Spleen (tissue), 7 donors: ENCODE measurements around the genes KRT28, KRT12, KRTAP4-8 and KRTAP16-1.

GRCh38 chr17:40149009-40149704, 8.8 kb downstream of the CASC3 start:
- PRO-cap, 4 experiments = no peak in any of the 4 experiments
- RAMPAGE, long total RNA, 4 experiments = start-site peak on the plus strand in 1 of 4 experiments, at chr17:40149176-40149312 at its widest, 6 reads per replicate

DNA sequence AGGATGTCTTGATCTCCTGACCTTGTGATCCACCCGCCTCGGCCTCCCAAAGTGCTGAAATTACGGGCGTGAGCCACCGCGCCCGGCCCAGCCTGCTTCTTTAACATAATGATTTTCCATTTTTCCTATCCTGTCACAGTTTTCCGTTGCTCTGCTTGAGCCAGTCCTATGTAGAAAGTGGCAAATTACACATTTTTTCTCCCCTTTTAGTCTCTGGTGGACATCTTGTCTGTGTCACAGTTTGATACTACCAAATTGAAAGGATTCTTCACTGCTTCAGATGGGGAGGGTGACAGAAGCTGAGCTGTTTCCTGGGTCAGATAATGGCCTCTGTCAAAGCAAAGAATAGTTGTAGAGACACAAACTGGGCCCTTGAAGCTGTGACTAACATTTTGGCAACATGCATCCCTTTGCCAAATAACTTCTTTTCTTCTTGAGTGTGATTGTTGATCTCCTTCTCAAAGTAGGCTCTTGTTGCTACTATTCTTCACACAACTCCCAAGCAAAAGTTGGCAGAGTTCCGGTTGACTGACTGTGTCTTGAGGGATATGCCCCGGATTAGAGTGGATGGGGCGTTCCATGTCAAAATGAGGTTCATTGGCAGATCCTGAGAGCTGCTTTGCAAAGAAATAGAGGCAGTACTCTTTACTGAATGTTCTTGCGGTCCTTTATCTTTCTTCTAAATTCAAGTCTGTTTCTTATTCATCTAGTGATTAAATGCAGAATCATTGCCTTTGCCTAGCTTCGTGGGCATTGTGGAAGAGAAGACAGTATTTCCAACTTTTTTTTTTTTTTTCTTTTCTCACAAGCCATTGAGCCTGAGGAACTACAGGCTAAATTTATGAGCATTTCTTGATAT, 5.6 kb downstream of the WIPF2 start:
- PRO-cap, 4 experiments = no peak in any of the 4 experiments
- RAMPAGE, long total RNA, 4 experiments = no peak in any of the 4 experiments

DNA sequence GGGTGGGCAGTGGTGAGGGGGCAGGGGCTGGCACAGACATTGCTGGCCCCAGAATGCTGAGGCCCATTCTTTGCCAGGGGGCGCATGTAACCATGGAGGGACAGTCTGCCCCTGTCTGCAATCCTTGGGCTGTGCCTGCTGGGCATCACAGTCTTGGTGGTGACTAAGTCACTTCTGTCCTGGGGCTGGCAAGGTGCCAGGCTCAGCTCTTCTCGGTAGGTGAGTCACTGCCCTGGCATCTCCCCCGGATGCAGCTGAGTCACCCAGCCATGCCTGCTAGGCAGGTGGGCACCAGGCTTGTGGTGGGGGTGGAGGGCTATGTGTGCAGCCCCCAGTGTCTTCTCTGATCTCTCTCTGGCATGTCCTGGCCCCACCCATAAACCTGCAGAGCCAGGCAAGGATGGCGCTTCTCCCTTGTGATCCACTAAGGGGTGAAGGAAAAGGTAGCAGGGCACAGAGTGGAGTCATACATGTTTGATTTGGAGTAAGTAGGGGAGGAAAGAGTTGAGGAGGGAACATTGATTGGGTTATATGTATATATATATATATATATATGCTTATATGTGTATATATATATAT, 5.7 kb downstream of the RARA start:
- PRO-cap, 4 experiments = no peak in any of the 4 experiments
- RAMPAGE, long total RNA, 4 experiments = no peak in any of the 4 experiments

- PRO-cap, 4 experiments = peak in 1 of 4 experiments; most common plus-strand start chr17:40334423 (in 1); most common minus-strand start chr17:40334226 (in 1)
- RAMPAGE, long total RNA, 4 experiments = no peak in any of the 4 experiments
These were observed 25.1 kb downstream of the RARA start for GRCh38 chr17:40333788-40334707.

DNA sequence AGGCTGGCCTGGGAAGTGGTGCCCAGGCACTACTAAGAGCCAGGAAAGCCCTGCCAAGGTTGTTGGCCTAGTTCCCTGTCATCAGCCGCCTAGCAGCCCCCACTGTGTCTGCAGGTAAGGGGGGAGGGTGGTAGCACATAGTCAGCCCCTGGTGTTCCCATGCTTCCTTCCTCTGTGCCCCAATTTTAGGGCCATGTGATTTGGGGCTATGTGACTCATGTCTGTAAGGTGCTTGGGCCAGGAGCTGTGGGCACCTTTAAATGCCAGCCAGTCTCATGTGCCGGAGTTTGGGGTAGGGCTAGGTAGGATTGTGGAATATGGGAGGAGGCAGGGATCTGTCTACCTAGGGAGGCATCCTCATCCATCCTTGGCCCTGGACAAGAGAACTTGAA, 17.7 kb downstream of the GJD3 start:
- PRO-cap, 4 experiments = no peak in any of the 4 experiments
- RAMPAGE, long total RNA, 4 experiments = no peak in any of the 4 experiments

GRCh38 chr17:40363139-40364240, 1.0 kb downstream of the GJD3 start:
- PRO-cap, 4 experiments = peak in 4 of 4 experiments; most common plus-strand start chr17:40363743 (in 4); most common minus-strand start chr17:40363592 (in 2)
- RAMPAGE, long total RNA, 4 experiments = no peak in any of the 4 experiments

DNA sequence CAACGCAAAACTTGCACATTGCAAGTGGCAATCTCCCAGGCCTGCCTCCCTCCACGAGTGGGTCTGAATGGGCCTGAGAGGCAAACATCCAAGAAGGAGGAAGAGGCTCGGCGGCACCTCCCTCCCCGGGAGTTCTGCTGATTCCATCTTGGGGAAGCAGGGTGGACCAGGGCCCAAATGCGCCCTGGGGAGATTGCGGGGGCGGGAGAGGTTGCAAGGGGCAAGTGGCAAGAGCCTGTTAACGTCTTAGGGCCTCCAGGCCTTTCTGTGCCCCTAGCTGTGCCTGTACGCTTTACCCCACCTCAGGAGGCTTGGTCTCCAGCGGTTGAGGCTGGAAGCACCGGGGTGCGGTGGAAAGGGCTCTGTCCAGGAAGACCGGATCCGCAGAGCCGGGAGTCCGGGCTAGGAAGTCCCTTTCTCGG, 561 bp upstream of the IGFBP4 start:
- PRO-cap, 4 experiments = peak in 1 of 4 experiments; most common plus-strand start position 305 of the sequence (in 1); most common minus-strand start position 130 of the sequence (in 1)
- RAMPAGE, long total RNA, 4 experiments = start-site peak on the plus strand in 1 of 4 experiments, centred at position 348 of the sequence, 9 reads per replicate

DNA sequence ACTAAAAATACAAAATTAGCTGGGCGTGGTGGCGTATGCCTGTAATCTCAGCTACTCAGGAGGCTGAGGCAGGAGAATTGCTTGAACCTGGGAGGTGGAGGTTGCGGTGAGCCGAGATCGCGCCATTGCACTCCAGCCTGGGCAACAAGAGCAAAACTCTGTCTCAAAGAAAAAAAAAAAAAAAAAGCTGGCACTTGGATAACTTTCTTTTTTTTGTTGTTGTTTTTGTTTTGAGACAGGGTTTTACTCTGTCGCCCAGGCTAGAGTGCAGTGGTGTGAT, 22.1 kb downstream of the IGFBP4 start:
- PRO-cap, 4 experiments = no peak in any of the 4 experiments
- RAMPAGE, long total RNA, 4 experiments = no peak in any of the 4 experiments

DNA sequence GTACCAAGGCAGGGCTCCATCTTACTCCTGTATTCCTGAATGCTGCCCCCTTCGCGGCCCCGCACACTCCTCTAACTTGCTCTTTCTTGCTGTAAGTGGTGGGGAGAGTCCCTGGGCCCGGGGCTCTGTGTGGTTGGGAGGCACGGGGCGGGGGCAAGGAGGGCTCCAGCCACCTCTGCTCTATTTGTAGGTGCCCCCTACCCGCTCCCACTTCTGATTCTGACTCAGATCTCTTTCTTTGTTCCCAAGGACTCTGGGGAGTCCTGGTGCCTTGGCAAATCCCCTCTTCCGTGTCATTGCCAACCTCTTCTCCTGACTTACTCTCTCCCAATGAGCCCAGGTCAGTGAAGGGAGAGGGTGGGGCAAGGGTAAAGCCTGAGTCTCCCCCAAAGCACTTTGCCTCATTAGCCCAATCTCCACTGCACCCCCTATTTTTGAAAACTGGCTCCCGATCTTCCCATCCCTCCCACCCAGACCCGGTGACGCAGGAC, 1.0 kb downstream of the TNS4 start:
- PRO-cap, 4 experiments = no peak in any of the 4 experiments
- RAMPAGE, long total RNA, 4 experiments = no peak in any of the 4 experiments

GRCh38 chr17:40538030-40539033, 26.9 kb downstream of the CCR7 start:
- PRO-cap, 4 experiments = peak in 1 of 4 experiments; most common minus-strand start chr17:40538582 (in 1)
- RAMPAGE, long total RNA, 4 experiments = no peak in any of the 4 experiments

- PRO-cap, 4 experiments = peak in 3 of 4 experiments; most common minus-strand start chr17:40542430 (in 2)
- RAMPAGE, long total RNA, 4 experiments = start-site peak on the minus strand in 3 of 4 experiments, at chr17:40542330-40542434 at its widest, 6 to 9 reads per replicate
These were observed 23.1 kb downstream of the CCR7 start for GRCh38 chr17:40542105-40542583.

DNA sequence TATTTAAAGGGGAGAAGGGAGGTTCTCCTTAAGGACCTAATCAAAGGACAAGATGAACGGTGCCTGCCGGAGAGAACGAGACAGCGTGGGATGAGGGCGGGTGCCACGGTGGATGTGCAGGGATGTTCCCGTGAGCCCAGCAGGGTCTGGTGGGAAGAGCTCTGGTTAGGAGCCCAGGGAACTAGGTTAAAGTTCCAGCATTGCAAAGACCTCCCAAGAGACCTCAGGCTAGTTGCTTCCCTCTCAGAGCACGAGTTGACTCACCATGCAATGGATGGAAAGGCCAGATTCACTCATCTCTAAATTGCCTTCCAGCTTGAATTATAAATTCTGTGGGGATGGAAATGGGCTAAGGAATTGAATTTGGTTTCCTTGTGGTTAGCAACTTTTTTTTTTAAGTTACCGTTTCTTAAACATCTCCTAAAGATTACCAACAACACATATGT, 14.6 kb downstream of the CCR7 start:
- PRO-cap, 4 experiments = no peak in any of the 4 experiments
- RAMPAGE, long total RNA, 4 experiments = no peak in any of the 4 experiments

DNA sequence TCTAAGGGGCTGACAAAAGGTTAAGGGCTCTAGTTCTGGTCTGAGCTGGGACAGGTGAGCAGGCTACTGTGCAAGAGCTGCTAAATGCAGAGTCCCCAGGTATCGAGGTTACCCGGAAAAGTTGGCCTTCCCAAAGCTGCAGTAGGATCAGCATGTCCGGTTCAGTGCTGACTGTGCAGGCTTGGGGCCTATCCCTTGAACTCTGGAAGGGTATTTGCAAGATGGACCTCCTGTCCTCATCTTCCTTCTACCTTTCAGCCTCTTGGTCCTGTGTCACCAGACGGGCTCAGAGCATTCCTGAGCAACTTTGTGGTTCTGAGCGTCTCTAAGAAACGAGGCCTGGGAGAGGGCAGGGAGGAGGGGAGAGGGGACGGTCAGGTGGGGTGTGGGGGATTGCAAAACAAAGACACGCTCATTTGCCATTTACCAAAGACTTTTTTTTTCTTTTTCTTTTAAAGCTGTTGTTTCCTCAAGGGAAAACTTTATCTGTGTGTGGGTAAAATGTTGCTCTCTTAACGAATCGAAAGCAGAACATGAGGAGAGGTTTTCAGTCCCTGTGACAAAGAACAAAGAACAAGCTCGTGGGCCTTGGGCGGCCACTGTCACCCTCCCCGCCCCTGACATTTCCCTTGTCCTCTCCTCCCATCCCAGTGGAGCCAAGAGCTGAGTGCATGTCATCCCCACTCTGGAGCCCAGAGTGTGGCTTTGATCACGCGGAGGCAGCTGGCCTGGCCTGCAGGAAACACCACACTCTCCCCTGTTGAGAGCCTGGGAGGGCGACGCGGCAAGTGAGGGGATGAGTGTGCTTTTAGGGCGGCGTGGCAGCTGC, 11.7 kb downstream of the CCR7 start:
- PRO-cap, 4 experiments = peak in 3 of 4 experiments; most common plus-strand start position 515 of the sequence (in 1); most common minus-strand start position 701 of the sequence (in 2)
- RAMPAGE, long total RNA, 4 experiments = start-site peak on the plus strand in 2 of 4 experiments, centred at positions 676 to 685 of the sequence, 12 to 15 reads per replicate

GRCh38 chr17:40799729-40800028, at the start of gene KRT28:
Gene KRT28, minus strand, starts transcription at chr17:40799959.
- PRO-cap, 4 experiments = no peak in any of the 4 experiments
- RAMPAGE, long total RNA, 4 experiments = no peak in any of the 4 experiments

- PRO-cap, 4 experiments = no peak in any of the 4 experiments
- RAMPAGE, long total RNA, 4 experiments = no peak in any of the 4 experiments
These were observed at the start of gene KRT12 for GRCh38 chr17:40867211-40867650. Gene KRT12, minus strand, starts transcription at chr17:40867223.

GRCh38 chr17:41098023-41098222, at the start of gene KRTAP4-8:
Gene KRTAP4-8, minus strand, starts transcription at chr17:41098142.
- PRO-cap, 4 experiments = no peak in any of the 4 experiments
- RAMPAGE, long total RNA, 4 experiments = no peak in any of the 4 experiments

DNA sequence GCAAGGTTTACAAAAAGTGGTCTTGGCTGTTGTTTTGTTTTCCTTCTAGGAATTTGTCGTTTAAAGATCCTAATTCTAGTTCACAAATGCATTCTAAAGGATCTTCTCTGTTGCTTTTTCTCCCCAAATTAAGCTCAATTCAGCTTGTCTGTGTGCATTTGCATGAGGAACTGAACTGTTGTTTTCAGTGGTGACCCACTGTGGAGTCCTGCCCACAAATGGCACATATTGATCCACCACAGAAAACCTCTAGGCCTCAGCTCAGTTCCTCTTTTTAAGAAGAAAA, 3.7 kb downstream of the KRTAP4-9 start:
- PRO-cap, 4 experiments = peak in 4 of 4 experiments; most common minus-strand start position 130 of the sequence (in 3)
- RAMPAGE, long total RNA, 4 experiments = no peak in any of the 4 experiments

GRCh38 chr17:41308913-41309596, at the start of gene KRTAP16-1:
Gene KRTAP16-1, minus strand, starts transcription at chr17:41309309.
- PRO-cap, 4 experiments = no peak in any of the 4 experiments
- RAMPAGE, long total RNA, 4 experiments = no peak in any of the 4 experiments

GRCh38 chr17:41498086-41498637, 7.2 kb downstream of the KRT13 start:
- PRO-cap, 4 experiments = peak in 2 of 4 experiments; most common plus-strand start chr17:41498520 (in 2); most common minus-strand start chr17:41498352 (in 1)
- RAMPAGE, long total RNA, 4 experiments = no peak in any of the 4 experiments

DNA sequence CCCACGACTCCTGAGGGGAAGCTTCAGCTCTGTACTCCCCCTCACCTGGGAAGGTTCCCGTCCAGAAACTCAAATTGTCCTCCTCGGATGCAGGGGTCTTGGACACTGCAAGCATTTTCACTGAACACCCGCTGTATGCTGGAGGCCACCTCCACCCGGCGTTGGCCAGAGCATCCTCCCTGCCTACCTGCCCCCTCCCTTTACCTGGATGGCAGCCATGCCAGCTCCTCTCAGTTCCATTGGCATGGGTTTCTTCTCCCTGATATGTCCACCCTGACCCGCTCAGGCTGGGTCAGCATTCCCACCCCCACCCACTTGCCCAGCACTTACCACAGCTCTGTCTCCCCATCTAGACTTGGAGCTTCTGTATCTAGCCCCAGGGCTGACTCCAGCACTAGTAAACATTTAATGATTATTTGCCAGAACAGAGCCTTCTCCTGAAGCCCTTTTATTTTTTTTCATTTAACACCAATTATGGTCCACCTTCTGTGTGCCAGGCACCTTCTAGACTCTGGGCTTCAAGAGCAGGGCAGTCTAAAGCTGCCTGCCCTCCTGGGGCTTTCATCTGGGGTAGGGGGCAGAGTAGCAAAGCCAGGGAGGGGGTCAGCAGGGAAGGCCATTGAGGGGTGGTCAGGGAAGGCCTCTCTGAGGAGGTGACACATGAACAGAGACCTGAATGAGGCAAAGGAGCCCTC, 8.8 kb upstream of the KRT19 start:
- PRO-cap, 4 experiments = no peak in any of the 4 experiments
- RAMPAGE, long total RNA, 4 experiments = no peak in any of the 4 experiments